Panc1 (cell line): ENCODE measurements around a stretch of chr14.

- RRBS, 2 experiments: no CpG with 5 or more reads among the region's 5 CpGs
Measured at GRCh38 chr14:34364266-34364532, 97.8 kb downstream of the SPTSSA start.

DNA sequence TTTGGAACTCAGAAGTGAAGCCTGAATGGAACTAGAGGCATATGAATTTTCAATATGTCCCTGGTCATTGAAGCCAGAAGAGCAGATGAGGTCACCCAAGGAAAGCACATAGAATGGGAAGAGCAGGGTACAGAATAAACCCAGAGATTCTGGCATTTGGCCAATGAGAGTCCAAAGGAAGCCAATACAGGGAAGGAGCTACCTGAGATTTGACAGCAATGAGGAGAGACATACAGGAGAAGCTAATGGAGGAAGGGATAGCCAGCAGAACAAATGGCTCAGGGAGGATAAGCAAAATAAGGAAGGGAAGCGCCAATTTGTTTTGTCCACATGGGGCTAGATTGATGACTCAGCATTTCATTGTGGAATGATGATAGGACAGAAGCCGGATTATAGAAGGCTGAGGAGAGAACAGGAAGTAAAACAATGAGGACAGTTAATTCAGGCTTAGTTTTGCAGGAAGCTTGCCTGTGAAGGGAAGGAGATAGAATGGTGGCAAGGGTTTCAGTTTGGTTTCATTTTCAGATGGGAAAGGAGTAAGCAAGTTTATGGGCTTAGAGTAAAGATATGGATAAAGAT lies 3.1 kb upstream of the SPTSSA start:
- RRBS, 2 experiments: no CpG with 5 or more reads among the region's 2 CpGs

DNA sequence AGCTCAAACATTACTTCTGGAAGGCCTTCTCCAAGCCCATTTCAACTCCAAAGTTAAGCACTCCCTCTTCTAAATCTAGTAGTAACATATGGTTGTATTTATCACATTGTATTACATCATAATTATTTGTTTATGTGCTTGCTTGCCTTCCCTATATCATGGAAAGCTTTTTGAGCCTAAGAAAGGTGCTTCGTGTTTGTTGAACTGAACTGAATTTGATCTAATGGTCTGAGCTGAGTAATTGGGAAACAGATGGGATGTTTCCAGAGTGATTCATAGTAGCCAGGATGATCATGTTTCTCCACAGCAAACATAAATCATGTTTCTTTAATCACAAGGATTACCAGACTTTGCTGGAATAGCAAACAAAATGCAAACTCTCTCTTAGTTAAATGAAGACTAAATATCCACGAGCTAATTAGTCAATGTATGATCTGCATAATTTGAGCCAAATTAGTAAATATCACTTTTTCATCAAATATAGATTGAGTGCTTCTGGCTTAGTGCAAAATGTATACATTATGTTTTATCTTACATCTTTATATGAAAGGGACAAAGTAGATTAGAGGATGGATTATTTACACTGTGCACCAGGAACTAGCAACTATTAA lies 14.2 kb downstream of the CFL2 start:
- RRBS, 2 experiments: no CpG with 5 or more reads among the region's 2 CpGs

- RRBS, 2 experiments: under 1 to 6% methylated on average over 31 to 42 of the region's 103 CpGs
Measured at GRCh38 chr14:34874447-34875206, 533 bp downstream of the BAZ1A start.

- RRBS, 2 experiments: 7% methylated on average over 3 of the region's 23 CpGs; no CpG with 5 or more reads in 1 of the 2 experiments
Measured at GRCh38 chr14:34983181-34983638, 418 bp downstream of the SRP54 start.

DNA sequence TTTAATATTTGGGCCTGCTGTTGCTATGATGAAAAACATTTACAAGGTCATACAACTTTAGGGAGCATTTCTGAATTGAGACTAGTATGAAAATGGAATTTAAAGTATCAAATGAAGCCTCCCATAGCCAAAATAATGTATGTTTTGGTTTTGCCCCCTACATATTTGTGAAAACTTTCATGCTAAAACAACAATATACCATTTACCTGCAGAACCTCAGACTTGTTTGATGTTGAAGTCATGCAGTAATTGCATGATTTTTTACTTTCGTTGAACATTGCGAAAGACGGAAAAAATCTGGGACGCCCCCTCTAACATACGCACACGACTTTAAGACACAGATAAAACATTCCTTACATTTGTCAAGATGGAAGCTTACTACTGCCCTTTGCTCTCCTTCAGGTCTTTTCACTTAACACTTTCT lies 635 bp upstream of the FAM177A1 start:
- RRBS, 2 experiments: no CpG with 5 or more reads among the region's 6 CpGs

GRCh38 chr14:35068150-35068949 lies 22.3 kb downstream of the FAM177A1 start:
- RRBS, 2 experiments: no CpG with 5 or more reads among the region's 4 CpGs

DNA sequence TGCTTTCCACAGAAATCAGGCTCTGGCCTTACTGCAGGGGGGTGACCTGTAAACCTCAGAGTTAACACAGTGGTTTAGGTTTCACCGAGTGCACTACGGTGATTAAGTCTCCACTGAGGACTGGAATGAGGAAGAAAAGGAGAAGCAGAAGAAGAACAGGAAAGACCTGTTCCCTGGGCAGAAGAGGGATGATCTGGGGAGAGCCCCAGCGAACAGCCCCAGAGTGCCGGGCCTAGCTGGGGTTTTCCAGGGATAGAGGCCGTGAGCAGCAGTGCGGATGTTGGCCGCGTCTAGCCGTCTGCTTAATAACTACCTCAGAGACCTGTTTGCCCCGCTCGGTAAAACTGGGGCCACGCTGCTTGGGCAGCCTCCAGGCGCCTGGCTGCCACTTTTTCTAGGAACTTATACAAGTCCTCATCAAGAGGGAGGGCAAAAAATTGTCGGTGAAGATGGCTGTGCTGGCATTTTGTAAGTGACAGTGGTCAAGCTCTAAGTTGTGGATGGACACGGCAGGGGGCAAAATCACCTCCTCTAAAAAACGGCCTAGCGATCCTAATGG lies 40.1 kb downstream of the PSMA6 start:
- RRBS, 2 experiments: no CpG with 5 or more reads among the region's 17 CpGs

DNA sequence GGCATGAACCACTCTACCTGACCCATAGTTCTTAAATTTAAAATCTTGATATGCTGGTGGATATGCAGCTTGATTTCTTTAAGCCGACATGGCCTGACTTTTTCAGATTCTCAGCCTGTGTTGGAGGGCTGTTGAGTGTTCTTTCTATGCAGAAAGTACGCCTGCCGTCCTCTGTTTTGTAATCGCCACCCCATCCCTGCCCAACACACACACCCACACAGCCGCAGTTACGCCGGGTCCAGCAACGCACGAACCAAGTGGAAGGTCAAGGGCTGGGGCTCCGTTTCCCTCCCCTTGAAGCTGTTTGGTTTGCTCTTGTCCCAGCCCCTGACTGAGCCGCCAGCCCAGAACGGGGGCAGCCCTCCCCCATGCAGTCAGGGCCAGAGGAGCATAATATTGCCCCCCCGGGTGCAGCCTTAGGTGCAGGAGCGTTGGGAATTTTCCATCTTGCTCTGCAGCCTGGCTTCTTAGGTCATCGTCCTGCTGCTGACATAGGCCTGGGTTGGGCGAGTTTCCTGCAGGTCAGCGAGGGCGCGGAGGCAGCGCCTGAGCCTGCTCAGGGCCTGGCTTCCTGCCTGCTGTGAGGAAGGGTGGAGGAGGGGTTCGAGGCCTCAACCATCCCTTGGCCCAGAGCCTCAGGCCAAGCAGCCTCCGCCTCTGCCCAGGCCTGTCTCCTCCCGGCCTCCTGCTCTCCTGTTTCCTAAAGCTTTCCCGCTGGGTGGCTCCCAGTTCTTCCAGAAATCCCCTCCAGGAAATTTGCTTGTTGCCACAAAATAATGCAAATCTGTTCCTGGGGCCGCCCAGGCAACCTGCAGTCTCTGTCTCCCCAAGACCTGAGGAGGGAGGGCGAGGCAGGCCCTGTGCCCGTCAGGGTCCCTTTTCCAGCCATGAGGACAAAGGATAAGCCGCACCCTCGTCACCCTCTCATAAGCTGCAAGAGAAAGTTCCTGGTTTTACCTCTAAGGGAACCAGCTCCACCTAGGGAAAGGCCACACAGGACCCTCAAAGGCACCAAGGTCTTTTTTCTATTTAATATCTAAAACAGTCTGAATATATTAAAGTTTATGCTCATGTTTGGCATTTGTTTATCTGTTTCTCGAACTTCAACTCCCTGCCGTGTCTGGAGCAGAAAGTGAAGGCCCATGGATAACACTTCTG lies 44.5 kb downstream of the PSMA6 start:
- RRBS, 2 experiments: no CpG with 5 or more reads among the region's 31 CpGs

DNA sequence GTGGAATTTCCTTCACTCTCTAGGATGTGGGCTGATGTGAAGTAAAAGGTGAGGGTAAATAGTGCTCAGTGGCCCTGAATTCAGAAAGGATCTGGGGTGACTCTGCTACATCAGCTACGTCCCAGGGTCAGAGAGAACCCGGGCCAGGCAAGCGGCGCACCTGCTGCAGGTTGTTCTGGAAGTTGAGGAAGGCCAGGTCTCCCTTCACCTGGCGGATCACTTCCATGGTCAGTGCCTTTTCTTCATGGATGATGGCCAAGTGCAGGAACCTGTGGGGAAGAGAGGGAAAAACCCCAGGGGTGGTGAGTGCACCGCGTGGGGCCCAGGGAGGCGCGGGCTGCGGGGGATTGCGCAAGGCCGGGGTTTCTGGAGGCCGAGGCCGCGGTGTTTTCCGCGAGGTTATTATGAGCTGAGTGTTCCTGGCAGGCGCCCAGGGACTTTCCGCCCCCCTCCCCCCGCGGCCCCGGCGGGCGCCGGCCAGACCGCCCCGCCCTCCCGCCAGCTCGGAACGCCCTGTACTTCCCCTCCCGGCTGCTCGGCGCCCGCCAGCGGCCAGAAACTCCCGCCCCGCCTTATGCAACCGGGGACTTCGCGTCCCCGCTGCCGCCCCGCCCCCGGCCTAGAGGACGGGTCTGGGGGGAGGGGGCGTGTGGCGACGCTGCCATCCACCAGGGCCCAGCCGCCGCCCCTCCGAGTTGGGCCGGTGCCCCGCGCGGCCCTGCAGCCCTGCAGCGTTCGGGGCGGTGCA lies 845 bp downstream of the NFKBIA start:
- RRBS, 2 experiments: 1 to 5% methylated on average over 24 to 33 of the region's 58 CpGs

DNA sequence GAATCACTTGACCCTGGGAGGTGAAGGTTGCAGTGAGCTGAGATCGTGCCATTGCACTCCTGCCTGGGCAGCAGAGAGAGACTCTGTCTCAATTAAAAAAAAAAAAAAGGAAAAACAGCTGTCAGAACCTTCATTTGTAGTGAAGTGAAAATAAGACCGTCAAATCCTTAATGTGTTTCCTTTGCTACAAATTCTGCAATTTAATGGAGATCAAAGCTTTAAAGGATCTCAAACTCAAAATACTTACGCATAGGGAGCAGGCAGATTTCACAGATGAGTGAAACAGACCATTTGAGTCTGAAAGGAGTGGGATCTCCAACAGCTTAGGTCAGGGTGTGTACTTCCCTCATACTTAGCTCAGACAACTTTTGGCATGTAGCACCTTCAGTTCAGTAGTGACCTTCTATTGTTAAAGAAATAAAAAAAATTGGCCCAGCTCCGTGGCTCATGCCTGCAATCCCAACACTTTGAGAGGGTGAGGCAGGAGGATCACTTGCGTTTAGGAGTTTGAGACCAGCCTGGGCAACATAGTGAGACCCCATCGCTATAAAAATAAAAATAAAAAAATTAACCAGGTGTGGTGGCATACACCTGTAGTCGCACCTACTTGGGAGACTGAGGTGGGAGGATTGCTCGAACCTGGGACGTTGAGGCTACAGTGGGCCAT lies 4.5 kb upstream of the NFKBIA start:
- RRBS, 2 experiments: no CpG with 5 or more reads among the region's 9 CpGs

GRCh38 chr14:35717873-35718519 lies 91.1 kb downstream of the RALGAPA1 start:
- RRBS, 2 experiments: no CpG with 5 or more reads among the region's 5 CpGs

- RRBS, 2 experiments: no CpG with 5 or more reads among the region's 3 CpGs
Measured at GRCh38 chr14:36215169-36215617, 105.2 kb downstream of the MBIP start.

DNA sequence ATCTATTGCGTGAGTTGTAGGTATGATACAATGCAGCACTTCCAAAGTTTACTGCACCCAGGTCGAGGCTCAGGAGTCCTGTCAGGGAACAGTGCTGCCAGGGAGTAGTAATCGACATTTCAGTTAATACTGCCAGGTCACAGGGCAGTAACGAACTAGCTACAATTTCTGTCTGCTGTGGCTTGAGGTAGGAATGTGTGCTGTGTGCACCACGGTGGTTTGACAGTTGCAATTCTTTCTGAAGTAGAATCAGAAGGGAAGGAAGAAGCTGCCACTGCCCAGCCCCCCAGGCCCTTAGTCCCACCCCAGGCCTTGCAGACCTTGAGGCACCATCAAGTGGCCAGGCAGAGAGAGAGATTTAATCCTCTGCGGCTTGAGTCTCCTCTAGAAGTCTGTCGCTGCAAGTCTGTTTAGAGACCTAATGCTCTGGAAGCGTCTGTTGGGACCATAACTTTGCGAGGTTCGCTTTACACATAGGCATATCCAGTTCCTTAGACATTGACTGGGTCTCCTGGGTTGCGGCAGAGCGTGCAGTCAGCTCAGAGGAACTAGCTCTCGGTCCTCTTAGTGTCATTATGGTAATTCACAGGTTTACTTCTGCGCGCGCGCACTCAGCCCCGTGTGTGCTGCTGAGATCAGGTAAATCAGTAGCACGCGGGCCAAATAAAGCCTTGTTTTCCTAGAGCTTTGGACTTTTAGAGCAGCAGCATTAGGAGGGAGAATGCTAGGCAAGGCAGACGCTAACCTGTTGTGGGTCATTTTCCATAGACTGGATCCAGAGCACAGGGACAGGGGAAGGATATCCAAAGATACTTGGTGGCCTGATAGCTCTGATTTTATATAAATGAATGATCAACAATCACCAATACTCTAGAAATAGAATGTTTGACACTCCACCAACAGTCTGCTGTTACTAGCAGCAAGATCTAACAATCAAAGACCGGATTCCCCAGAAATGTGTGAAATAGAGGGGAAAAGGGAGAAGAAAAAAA lies 9.7 kb downstream of the NKX2-1 start:
- RRBS, 2 experiments: no CpG with 5 or more reads among the region's 22 CpGs

GRCh38 chr14:36523024-36523967 lies 3.3 kb upstream of the NKX2-1 start:
- RRBS, 2 experiments: 79 to 88% methylated on average over 4 of the region's 37 CpGs

DNA sequence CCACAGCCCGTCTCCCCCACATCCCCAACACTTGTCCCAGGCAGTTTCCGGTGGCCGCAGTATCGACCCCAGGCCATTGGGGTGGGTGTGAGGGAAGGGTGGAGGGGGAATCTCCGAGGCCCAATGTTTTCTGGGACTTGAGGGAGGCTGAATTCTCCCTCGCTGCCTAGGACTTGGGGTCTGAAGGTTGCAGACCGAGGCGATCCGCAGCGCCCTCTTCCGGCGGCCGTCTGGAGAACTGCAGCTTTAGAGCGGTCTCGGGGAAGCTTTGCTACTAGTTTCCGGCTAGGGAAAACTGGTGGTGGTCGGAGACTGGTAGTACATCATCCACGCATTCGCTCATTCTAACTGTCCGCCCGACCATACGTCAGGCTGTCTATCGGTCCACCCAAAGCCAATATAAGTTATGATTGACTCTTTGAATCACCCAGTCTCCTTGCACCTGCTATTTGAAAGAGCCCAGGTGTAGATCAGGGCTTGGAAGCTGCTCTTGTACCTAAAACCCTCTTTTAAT lies 5.5 kb upstream of the NKX2-1 start:
- RRBS, 2 experiments: 19 to 22% methylated on average over 6 of the region's 23 CpGs

DNA sequence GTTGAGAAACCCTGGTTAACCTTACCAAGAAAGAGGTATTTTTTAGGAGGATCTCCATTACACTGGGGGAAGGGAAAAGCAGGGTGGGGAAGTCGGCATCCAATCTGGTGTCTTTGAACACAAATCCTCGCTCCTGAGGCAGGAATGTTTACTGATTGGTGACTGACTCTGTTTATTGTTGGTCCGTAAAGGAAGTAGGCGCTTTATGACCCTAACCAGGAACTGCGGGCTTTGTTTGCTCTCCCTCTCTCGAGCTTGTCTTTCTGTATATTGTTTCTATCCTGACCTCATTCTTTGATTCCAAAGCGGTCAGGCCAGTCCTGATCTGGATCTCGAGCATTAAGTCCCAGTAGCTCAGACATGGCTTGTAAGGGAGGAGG lies 194.4 kb downstream of the PAX9 start:
- RRBS, 2 experiments: no CpG with 5 or more reads among the region's 8 CpGs

GRCh38 chr14:37198223-37198739 lies 544 bp downstream of the MIPOL1 start:
- RRBS, 2 experiments: no CpG with 5 or more reads among the region's 18 CpGs

DNA sequence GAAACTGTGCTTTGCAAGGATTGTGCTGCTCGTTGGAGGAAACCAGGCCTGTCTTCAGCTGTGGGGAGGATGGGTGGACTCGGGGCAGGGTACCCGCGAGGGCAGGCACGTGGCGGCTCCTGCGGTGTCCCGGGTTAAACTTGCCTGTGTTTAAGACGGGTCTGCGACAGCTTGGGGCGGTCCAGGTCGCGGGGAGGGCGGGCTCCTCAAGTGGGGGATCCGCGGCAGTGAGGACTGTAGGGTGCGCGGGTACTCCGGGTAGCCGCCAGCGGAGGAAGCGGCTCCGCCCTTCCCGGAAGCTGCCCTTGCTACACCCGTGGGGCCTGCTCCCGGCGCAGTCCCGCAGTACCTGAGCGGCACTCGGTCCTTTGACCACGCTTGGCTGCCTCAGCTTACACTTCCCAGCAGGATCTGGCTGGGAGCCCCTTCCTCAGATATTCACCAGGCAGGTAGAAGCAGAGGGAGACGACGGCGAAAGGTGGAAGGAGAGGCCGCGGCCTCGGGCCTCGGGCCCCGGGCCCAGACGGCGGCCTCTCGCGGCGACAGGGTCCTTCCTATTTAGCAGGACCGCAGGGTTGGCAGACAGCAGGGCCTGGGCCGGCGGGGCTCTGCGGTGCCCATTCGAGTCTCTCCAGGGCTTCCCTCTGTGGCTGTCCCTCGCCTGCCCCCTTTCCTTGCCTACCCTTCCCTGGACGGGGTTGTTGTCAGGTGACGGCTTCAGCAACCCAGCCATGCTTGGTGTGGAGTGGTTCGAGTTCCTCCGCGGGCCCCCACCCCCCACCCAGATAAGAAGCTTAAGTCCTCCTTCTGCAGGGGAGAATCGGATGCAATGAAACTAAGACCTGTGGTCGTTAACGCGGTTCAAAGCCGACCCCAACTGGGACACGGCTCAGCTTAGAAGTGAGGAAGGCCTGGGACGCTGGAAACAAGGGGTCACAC lies 3.0 kb downstream of the TTC6 start:
- RRBS, 2 experiments: 95 to 96% methylated on average over 14 to 22 of the region's 62 CpGs

DNA sequence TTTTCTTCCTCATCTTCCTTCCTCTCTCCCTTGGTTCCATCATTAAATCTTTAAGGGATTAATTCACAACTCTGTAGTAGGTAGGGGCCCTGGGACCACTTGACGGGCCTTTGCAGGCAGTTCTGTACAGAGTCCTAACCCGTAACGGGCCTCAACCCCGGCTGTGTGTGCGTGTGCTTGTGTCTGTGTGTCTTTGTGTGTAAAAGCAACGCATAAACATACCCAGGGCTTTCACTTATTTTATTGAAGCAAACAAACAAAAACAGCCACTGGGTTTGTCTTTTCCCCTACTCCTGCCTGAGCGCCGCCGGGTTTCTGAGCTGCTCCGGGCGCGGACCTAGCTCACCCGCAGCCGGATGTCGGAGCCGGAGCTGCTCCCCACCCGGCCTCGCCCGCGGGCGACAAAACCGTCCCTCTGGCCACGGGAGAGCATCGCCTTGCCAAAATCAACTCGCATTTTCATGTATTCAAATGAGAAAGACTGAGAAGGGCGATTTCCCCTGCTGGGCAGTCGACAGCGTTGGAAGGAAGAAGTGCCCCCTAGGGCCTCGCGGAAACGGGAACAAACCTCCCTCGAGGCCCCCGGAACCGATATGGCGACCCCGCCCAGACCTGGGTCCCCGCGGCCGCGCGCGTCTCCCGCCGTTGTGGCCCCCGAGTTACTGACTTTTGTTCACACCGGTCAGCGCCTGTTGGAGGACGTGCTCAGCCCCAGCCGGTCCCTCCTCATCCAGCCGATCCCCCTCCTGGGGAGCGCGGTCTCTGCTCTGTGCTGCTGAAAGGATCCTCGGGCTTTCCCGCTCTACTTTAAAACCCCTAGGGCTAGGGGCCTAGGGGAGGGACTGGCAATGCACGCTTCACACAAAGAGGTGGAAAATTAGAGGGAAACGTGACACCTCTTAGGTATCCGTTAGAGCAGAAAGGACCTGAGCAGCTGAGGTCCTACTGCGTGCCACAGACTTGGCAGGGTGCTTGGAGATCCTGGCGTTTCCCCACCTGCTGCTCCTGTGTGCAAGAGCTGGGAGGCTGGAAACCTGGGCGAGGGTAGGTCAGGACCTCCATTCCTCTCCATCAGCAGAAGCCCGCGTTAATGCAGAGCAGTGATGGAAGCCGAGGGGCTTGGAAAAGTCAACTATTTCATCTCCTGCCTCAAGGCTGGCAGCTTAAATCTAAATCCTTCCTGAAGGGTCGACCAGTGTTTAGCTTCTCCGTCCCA lies 4.2 kb downstream of the TTC6 start:
- RRBS, 2 experiments: 6 to 28% methylated on average over 6 to 8 of the region's 65 CpGs